Bronchial epithelial cell (primary cell): Measurements from ENCODE around the genes FCGR3A, FCRLA and DUSP12.

- RRBS, 2 experiments: 56 to 66% methylated on average over 2 to 3 of the region's 23 CpGs
Measured at GRCh38 chr1:161531634-161532329, 7.4 kb downstream of the HSPA6 start.

GRCh38 chr1:161532620-161533488 lies 8.5 kb downstream of the HSPA6 start:
- RRBS, 2 experiments: no CpG with 5 or more reads among the region's 15 CpGs

DNA sequence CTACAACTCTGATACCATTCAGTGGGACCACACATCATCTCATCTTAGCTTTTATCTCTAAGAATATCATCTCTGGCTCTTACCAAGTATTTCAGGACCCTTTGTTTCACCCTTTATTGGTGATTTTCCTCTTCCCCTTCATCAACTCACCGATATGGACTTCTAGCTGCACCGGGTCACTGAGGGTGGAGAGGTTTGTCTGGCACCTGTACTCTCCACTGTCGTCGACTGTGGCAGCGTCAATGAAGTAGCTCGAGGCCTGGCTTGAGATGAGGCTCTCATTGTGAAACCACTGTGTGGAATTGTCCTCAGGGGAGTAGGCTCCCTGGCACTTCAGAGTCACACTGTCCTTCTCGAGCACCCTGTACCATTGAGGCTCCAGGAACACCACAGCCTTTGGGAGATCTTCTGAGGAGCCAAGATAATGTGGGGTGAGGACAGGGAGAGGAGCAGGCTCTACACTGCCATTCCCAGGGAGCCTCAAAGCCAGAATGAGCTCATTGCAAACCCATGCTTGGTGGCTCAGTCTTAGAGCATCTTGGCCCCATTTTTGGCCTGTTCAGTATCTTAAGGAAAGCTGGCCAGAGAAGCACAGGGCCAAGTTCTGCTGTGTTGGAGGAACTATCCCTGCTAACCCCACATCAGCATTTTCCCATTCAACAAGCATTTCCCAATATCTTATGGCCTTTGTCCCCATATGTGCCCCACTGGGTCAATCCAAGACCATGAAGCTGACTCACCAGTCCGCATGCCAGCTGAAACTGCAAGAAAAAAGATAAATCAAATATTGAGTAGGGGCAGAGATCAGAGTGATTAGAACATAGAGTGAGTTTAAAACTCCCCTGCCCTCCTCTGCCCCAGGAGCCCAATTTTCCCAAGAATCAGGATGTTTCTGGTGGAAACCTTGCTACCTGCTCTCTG lies 1.1 kb downstream of the FCGR3A start:
- RRBS, 2 experiments: no CpG with 5 or more reads among the region's 8 CpGs

DNA sequence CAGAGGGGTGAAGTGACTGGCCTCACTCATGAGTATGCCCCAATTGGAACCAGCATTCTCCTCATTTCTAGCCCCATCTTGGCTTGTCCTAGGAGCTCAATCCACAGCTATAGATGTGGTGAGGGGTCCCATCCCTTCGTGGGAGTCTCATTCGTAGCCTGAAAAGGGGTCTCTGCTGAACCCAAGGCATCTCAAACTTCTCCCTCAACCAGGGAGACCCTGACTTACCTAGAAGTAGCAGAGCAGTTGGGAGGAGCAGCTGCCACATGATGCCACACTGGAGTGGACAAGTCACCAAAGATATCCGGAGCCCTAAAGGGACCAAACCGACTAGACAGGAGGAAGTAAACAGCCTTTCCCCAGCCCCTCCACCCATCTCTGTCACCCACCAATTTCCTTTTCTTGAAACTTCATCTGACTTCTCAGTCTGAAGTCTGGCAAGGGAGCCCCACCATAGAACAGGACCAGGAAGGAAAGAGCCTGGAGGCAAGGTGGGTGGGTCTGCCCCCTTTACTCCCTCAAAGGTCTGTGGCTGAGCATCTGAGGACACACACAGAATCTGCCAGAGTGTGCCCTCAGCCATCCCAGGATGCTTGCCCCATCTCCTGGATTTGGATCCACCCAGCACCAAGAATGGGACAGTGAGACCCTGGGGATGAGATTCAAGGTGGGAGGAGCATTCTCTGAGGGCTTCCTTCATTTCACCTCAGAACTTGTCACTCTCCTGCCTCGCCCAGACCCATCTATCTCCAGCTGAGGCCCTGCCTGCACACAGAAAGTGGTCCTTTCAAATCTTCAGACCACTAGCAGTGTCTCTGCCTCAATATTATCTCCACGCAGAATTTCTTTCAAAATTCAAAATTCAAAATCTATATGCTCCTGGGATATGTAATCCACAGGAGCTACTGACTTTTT lies at the start of gene FCGR3A:
TSS of gene FCGR3A (minus strand) at position 350 of the 915 bp plus-strand sequence.
- RRBS, 2 experiments: no CpG with 5 or more reads among the region's 6 CpGs

DNA sequence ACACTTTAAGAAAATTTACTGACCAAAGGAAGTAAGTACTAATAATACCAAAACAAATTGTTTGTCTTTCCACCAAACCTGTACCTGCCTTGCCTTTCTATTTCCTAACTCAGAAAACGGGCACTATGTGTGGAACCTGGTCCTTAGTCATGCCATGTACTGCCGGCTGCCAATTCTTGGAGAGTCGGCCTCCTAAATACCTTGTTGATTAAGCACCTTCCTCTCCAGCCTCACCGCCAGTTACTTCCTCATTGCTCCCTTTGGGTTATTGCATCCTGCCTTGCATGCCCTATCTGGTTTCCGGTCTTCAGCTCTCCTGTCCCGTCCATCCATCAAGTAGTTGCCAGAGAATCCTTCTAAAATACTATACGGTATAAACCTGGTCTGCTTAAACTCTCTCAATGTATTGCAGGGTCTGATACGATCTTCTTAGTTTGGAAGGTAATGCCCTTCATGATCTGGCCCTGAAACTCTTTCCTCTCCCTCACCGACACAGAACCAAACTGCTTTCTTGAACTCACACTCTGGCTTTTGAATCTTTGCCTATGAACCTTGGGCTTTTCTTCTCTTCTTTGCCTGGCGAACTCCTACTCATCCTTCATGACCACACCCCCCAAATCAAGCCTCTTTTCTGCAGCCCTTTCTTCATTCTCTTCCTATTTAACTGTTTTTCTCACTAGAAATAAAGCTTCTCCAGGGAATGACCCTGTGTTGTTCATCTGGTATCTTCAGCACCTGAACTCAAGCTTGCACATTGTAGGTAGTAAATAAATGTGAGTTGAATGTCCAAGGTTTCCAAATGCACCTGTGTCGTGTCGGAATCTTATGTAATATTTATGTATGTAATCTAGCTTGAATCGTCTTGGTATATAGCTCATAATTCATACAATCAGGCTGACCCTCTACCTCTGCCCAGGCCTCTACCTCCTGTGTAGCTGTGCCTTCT lies 8.7 kb downstream of the FCGR3B start:
- RRBS, 2 experiments: no CpG with 5 or more reads among the region's 13 CpGs

GRCh38 chr1:161624510-161625002 lies 6.4 kb downstream of the FCGR3B start:
- RRBS, 2 experiments: no CpG with 5 or more reads among the region's 1 CpG

DNA sequence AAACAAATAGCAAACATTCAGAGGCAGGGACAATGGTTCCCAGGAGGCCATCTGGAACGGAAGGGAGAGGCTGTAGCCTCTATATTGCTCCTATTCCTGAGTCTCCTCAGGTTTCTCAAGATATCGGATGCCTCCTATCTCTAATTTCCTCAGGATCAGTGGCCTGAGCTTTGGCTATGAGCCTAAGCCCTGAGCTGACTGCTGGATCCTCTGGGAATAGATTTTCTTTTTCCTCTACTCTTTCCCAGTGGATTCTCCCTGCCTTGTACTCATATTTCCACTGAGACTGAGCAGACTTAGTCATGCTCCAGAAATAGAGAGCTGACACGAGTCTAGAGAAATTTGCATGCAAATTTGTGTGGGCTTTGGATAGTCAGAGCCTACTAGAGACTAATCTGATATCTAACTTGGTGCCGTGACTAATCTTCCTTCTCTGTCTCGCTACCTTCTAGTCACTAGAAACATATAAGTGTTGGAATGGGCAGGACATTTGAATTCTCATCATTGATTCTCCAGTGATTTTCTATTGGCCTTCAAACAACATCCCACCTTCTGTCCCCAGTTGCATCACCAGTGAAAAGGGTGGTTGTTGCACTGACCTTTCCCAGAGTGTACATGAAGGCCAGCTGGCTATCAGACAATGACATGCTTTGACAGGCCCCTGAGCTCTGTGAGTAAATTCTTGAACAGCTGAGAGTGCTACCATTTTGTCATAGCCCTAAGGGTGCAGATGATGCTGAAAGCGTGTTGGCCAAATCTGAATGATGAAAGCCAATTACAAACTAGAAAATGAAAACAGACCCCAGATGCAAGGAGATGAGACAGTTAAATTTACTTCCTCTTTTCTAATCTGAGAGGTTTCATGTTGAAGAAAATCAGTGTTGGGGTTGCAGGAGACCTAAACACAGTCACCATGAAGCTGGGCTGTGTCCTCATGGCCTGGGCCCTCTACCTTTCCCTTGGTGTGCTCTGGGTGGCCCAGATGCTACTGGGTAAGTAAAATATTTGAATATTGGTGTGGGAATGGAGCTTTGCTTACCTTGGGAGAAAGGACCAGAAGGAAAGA lies at the start of gene FCRLA:
TSS of gene FCRLA (plus strand) at position 878 of the 1,066 bp plus-strand sequence.
- RRBS, 2 experiments: no CpG with 5 or more reads among the region's 6 CpGs

DNA sequence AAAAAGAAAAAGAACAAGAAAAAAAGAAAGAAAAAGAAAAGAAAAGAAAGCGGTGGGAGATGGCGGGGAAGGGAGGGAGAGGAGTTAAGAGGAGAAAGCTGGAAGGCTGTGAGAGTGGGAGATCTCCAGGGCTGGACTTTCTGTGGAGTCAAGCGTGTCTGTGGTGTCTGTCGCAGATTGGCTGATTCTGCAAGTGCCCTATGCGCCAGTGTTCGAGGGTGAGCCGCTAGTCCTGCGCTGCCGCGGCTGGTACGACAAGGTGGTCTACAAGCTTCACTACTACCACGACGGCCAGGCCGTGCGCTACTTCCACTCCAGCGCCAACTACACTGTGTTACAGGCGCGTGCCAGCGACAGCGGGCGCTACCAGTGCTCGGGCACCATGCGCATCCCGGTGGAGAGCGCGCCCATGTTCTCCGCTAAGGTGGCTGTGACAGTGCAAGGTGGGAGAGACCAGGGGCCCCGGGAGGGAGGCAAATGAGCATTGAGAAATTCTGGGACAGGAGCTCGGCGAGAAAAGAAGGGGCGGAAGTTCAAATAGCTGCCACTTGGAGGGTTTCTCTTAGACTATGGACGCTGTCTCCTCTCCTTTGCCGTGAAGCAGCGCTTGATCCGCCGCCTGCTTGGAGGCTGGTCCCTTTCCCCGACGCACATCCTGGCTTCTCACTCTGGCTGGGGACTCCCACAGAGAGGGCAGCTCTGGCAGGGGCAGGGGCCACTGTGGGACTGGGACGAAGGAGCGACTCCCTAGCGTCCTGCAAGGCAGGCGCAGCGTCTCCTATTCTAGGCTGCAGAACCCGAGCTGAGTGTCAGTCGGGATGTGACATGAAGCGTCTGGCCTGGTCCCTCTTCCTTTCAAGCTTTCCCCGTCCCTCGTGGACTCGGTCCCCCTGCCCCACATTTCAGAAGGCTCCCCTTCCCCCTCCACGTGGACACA lies 4.6 kb downstream of the FCRLB start:
- RRBS, 2 experiments: 2 to 3% methylated on average over 5 of the region's 50 CpGs

DNA sequence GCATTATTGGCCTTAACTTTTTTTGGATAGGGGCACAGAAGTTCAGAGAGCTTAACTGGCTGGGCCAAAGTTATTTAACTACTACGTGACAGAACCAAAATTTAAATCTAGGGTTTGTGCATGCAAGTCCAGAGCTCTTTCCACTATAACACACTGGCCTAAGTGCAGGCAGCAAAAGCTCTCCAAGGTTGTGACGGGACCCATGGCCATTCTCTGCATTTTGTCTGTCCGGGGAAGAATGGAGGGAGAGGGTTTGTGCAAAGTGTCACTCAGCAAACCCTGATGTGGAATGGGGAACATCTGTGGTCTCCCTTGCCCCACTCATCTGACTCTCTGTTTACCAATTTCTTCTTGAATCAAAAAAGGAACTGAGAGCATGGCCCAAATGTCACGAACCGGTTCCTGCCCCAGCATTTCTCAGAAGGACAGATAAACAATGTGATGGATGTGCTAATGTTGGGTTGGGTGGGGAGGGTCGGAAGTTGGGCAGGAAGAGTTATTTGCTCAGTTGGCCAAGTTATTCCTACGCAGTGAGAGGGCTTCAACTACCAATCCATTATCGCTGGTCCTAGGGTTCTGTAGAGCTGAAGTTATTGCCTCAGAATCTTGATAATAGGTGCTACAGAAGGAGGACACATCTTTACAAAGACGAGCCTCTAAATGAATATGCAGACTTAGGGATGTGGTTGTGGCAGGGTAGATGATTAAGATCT lies 9.7 kb upstream of the DUSP12 start:
- RRBS, 2 experiments: no CpG with 5 or more reads among the region's 9 CpGs

DNA sequence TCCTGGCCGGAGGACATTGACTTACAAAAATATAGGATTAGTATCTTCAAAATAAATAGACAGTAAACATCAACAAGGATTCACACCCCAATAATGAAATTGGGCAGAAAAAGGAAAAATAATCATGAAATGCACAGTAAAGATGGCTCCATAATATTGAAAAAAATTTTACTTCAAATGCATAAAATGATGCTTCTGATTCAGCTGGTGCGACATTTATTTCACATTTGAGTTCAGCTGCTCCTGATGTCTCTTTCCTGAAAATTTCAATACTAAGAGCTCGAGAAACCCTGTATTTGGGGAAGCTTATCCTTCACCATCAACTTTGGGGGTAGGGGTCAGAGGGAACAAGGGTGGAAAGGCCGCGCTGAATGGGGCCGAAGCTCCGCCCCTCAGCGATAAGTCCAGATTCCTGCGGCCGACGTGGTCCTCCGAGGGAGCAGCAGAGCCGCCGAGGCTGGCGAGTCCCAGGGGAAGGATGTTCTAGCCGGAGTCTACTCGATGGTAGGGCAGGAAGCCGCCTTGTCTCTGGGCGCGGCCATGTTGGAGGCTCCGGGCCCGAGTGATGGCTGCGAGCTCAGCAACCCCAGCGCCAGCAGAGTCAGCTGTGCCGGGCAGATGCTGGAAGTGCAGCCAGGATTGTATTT lies at the start of gene DUSP12:
TSS of gene DUSP12 (plus strand) at position 525 of the 647 bp plus-strand sequence.
- RRBS, 2 experiments: 2% methylated on average over 10 of the region's 25 CpGs

- RRBS, 2 experiments: no CpG with 5 or more reads among the region's 7 CpGs
Measured at GRCh38 chr1:161801918-161802269, 35.8 kb downstream of the ATF6 start.

GRCh38 chr1:161821212-161822259 lies 55.4 kb downstream of the ATF6 start:
- RRBS, 2 experiments: no CpG with 5 or more reads among the region's 6 CpGs

GRCh38 chr1:162011589-162011971 lies 12.1 kb downstream of the OLFML2B start:
- RRBS, 2 experiments: no CpG with 5 or more reads among the region's 4 CpGs

DNA sequence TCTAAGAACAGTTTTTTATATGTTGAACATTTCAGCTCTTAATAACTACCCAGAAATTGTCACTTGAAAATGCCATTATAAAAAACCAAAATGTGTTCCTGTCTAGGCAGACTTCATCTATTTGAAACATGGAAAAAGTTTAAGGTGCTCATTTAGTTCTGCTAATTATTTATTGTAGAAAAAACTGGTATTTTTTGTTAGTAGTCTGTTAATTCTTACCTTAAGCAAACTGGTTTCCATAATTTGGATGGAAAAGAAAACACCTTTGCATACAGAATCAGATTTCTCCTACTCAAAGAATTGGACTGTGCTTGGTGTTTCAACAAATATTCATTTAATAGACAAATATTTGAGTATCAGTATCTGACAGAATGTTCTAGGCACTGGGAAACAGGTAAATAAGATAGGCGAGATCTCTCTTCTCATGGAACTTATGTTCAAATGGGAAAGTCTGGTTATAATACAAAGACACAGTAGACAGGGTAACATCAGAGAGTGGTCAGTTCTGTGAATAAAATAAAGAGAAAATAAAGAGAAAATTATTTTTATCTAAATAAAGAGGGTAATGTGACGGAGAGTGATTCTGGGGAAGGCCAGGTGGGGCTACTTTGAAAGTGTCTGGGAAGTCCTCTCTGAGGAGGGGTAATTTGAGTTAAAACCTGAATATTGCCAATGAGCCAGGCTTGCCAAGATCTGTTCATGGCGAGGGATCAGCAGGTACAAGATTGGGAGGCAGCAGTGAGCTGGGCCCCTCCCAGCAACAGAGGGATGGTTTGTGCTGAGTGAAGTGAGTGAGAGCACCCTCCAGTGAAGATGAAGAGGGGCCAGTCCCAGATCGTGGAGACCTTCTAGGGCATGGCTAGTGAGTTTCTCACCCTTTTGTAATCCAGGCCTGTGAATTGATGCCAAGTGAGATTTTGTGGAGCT lies 120.0 kb downstream of the NOS1AP start:
- RRBS, 2 experiments: no CpG with 5 or more reads among the region's 4 CpGs

- RRBS, 2 experiments: no CpG with 5 or more reads among the region's 1 CpG
Measured at GRCh38 chr1:162306113-162306330, 70.6 kb downstream of the SPATA46 start.

GRCh38 chr1:162370206-162370612 lies 6.4 kb downstream of the SPATA46 start:
- RRBS, 2 experiments: no CpG with 5 or more reads among the region's 1 CpG

DNA sequence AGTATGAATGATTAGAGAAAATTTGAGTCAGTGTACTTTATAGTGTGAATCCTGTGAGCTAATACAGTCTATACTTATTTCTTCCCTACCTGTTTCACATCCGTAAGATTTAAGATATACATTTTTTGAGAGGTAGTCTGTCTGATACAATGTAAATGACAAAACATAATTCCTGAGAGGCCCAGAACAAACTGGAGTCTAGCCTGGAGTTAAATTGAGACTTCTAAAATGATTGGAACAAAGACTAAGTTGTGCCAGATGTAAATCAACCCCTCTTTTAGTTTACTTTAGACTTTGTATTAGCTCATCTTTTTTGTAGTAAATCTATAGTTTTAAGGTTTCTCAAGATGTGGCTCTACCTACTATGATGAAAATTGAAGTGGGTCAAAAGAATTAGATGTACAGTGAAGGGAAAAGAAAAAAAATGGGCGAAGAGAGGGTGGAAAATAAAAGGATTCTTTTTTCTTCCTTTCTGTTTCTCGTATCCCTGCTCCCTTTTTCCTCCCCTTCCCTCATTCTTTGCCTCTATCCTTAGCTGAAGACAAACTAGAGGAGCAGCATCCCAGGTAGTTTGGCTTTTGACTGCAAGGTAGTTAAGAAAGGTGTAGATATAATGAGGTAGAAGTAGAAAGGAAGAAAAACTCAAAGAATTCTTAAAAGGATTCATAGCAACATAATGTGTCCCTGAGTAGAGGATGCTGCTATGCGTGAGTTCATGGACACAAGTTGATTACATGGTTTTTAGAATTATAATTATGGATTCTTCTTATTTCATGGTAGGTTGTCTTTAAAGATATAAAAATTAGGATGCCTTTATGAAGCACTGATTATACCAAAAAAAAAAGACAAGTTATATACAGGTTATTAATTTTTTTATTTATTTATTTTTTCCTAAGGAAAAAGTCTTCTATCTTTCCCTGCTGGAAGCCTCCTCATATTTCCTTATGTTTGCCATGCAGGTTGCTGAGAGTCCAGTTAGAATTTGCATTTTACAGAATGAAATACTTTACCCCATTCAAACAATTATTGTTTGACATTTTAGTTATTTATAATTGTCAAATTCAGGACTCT lies 25.9 kb downstream of the UHMK1 start:
- RRBS, 2 experiments: no CpG with 5 or more reads among the region's 4 CpGs

GRCh38 chr1:162633079-162633870 lies 1.0 kb downstream of the DDR2 start:
- RRBS, 2 experiments: no CpG with 5 or more reads among the region's 8 CpGs

- RRBS, 2 experiments: no CpG with 5 or more reads among the region's 2 CpGs
Measured at GRCh38 chr1:162784808-162785163, 5.7 kb upstream of the HSD17B7 start.

- RRBS, 2 experiments: 2 to 3% methylated on average over 13 of the region's 48 CpGs
Measured at GRCh38 chr1:162822265-162823342, 32.1 kb downstream of the HSD17B7 start.